Neuron (in vitro differentiated cells): ENCODE results near the genes STK32A and DPYSL3.

DNA sequence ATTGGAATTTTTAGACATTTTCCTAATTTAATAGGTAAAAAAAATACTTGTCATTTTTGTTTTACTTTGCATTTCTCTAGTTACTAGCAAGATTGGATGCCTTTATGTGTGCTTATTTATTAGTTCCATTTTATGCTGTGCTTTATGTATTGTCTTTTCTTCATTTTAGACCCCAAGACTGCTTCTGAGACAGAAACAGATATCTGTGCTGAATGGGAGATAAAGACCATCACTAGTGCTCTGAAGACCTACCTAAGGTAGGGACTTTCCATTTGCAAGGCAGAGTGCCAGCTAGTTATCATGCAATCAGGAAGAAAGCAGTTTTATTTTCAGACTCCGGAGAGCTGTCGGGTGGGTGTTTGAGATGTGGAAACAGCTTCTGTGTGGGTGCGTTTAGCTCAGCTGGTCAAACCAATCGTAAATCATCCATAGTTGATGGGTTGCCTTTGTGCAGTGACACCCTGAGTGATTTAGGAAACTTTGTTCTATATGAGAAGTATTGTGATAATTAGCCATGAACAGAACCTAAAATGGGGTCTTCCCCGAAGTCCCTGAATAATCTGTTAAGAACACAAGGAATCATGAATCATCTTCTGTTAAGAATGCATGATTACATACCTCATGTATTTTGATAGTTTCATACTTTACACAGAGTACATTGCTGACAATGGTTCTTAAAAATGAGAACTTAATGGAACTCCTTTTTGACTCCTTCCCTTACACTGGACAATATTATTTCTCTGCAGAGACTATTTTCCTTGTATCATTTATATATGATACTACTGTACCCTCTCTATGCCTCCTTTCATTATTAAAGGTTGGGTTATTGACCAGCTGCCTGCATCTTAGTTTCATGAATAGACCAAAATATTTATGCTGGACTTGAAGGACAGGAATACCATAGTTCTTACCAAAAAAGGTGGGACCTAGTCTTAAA lies 284.4 kb downstream of the ARHGAP26 start:
- PRO-cap, result no peak

DNA sequence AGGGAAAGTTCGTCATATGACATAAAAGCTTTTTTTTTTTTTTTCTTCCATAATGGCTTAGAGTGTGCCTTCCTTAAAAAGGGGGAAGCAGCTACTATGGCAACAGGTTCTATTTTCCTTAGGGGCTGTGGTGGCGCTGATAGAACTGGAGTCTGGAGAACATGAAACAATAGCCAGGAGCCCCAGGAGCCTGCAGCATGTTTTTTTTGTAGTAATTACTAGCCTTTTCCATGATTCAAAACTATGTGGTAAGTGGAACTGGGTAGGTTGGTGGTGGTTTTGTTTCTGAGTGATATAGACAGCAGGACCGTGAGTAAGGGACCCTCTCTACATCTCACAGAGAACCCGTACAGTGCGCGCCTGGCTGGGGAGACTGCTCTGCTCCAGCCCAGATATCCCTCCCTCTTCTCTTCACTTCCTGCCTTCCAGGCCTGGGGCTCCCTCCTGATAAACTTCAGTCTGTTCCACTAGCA lies 301.6 kb downstream of the NR3C1 start:
- PRO-cap, result no peak

DNA sequence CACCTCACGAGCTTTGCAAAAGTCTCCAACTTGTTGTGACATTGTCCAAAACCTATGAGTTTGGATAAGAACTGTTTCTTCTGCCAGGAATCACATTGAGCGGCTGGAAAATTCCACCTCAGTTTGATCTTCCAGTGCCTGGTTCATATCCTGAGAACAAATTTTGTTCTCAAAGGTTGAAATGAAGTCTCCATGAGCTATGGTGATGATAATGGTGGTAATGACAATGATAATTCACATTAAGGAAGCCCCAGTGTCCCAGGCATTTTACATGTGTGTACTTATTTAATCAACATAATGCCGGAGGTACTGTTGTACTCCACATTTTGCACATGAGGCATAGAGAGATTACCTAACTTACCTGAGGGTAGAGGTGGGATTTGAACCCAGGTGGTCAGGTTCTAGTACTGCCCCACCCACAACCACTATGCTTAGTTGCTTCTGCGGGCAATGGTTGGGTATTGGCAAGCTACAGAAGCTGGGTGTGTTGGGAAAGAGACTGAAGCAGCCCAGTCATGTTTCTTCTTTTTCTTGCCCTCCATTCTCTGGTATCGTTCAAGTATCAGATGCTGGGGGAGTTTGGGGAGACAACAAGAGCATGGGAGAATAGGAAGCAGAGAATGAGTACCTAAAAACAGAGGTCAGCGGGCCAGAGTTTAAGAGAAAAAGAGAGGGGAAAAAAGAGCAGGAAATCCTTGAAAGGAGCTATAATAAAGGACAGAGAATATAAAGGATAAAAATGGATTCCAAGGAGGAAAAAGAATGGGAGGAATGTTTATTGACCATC lies 232.9 kb downstream of the NR3C1 start:
- PRO-cap, result no peak

DNA sequence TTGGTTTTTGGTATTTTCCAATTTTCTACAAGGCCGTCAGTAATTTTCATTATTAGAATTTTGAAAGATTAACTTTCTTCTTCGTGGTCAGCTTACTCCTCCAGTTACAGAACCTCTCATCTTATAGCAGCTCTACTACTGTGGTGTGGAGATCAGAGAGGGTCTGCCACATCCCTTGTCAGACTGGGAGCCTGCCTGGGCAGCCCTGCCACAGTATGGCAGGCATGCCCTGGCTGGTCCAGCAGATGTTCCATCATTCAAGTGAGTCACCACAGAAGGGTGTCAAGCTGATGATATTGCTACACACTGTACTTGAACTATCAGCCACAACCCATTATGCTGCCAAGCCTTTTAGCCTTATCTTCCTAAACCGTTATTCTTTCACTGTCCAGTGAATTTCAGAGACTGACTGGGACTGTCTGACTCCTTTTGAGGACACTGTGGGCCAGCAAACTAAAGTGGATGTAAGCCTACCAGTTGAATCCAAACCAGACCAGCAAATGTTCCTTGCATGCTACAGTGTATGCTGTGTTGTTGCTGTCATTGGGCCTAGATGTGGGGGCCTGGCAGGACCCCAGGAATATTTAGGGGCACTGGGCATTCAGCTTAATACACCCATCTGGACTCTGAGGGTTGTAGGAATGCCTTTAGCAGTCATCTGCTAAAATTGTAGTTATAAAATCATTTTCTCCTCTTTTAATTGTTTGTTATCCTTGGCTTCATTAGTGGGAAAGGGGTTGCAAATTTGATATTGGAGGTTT lies 202.6 kb downstream of the NR3C1 start:
- PRO-cap, result no peak

- PRO-cap, result no peak
Measured at GRCh38 chr5:143347831-143348180, 55.7 kb downstream of the NR3C1 start.

DNA sequence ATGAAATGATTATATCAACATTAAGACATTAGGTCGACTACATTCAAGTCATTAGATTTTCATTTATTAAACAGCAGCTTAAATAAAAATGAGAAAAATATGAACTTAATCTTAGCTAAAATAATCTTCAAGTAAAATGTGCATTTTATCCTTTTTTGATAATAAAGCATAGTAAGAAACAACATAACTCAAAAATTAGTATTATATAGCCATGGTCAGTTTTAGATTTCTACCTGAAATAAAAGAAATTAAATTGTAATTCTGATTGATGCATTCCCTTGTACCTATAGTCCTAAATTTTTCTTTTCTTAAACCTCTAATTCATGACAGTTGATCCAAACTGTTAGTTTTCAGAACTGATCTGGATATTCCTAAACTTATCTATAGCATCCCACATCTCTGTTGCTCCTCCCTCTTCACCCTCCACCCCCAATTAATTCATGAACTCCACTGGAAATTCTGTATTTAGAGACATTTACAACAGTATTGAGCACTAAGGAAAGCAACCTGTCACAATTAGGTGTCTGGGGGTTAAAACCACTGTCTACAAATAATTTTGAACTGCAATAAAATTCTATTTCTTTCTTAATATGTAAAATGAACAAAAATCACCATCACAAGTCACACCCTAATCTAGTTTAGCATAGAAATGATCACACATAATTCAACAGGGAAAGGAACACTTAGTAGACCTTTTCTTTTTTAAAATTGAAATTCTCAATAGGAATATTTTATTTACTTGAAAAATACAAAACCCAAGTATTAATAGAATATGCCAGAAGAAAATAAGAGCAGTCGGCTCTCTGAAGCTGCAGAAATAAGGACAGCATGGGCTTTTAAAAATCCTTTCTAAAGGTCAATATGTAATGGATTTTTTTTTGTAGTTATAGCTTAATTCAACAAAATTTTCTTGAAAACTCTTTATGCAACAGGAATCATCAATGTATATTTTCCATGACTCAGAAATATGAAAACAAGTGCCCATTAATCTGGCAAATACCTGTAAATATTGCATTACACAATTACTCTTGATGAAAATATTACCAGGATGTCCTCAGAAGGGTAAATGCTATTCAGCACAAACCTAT lies 8.6 kb downstream of the NR3C1 start:
- PRO-cap, result no peak

DNA sequence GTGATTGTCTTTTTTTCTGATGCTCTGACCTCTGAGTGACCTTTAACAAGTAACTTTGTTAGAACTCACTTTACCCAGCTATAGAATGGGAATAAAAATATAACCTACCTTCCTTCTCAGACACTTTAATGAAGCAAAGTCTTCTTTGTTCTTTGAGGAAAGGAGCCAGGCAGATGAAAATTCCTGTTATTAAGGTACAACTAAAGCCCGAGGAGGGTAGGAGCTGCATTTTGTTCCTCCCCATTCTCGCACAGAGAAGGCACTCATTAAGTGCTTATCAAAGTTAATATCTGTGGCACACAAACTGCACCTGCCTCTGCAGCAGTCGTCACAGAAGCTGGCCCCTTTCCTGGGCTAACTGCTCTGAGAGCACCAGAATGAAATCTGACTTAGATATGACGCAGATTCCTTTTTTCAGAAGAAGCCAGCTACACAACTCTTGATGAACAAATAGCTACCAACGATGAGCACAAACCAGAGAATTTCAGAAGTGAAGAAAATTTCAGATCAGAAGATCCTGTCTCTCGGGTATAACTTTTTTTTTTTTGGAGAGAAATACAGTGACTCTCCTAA lies 31.0 kb upstream of the NR3C1 start:
- PRO-cap, result no peak

- PRO-cap, result no peak
Measured at GRCh38 chr5:143561177-143561544, 157.7 kb upstream of the NR3C1 start.

DNA sequence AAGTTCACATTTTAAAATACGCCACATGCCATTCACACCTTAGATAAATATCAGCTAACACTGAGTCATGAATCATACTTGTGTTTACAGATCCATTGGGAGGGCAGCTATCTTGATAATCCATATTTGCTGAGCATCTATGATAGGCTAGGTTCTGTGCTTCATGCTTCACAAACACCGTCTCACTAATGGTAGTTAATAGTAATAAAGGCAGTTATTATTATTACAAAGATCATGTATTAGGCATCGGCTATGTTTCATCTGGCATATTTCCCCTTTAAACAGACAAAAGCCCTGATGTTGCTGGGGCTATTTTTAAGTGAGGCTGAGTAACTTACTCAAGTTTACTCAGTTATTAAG lies 152.2 kb upstream of the HMHB1 start:
- PRO-cap, result no peak

GRCh38 chr5:144169614-144170130 lies 787 bp downstream of the YIPF5 start:
- PRO-cap, result no peak

DNA sequence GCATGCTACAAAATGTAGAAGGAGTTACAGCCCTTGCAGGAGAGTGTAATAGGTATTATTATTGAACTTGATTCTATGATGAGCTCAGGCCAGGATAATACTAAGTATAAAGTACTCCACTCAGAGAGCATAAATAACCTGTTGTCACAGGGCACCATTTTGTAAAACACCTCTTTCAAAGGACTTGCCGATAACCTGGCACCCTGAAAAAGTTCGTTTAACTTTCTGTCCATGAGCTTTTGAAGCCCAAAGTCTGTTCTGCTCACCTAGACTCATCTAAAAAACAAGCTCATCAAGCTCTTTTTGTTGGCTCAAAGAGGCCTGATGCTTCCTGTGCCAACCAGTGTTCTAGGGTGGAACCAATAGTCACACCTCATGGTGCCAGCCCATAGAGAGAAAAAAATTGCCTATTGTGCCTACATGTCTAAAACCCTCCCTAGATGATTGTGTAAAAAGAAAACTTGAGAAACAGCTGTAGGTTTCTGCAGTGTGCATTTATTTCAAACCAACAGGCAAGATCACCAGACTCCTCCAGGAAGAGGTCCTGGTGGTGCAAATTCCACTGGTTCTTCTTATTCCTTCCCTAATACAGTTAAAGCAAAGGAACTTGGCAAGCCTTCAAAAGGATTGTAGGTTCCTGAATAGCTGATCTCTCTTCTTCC lies 4.7 kb downstream of the SH3RF2 start:
- PRO-cap, result no peak

DNA sequence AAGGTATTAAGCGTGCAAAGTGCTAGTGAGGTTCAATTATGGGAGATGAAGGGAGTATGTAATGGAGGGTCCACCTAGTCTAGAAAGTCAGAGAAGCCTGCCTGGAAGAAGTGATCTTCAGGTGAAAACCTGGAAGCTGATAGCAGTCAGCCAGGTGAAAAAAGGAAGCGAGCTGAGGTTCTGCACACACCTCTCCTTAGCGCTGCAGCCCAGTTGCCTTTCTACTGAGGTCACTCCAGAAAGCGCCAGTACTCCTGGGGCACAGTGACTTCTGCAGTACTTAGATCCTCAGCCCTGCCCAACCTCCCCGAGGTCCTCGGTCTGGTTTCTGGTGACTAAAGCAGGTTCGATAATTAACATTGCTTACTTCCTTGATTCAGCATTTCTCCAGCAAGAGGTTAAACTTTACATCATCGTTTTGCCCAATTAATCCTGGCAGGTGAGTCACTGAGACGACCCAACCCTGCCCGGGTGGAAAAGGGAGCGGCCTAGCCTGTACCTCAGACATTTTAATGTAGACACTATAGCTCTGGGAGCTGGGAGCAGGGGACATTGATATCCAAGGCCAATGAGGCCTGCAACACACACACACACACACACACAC lies 77.7 kb downstream of the PLAC8L1 start:
- PRO-cap, result no peak

GRCh38 chr5:146059171-146060370 lies 45.8 kb downstream of the PLAC8L1 start:
- PRO-cap, result no peak

- PRO-cap, result no peak
Measured at GRCh38 chr5:146223239-146223725, 19.9 kb downstream of the RBM27 start.

DNA sequence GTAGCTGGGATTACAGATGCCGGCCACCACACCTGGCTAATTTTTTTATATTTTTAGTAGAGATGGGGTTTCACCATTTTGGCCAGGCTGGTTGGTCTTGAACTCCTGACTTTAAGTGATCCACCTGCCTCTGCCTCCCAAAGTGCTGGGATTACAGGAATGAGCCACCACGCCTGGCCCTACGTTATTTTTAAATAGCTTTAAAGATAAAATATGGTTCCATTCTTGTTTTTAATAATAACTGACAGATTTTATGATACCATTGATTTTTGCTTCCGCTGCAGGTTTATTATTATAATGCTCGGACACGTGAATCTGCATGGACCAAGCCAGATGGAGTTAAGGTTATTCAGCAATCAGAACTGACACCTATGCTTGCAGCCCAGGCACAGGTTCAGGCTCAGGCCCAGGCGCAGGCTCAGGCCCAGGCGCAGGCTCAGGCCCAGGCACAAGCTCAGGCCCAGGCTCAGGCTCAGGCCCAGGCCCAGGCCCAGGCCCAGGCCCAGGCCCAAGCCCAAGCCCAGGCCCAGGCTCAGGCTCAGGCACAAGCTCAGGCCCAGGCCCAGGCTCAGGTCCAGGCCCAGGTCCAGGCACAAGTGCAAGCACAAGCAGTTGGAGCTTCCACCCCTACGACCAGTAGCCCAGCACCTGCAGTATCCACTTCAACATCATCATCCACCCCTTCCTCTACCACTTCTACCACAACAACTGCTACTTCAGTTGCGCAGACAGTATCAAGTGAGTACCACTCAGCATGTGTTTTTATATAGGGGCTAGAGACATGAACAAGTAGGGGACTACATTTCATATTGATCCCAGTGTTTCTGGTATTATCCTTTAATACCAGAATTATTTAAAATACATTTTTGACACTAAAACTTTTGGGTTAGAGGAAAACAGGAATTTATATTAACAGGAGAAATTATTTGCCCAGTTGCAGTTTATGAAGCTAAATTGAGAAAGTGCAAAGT lies 11.8 kb downstream of the TCERG1 start:
- PRO-cap, result no peak

- PRO-cap, result no peak
Measured at GRCh38 chr5:146667622-146668146, 151.7 kb upstream of the GPR151 start.

- PRO-cap, result bidirectional peak, plus-strand start at chr5:147235024, minus-strand start at chr5:147234878
Measured at GRCh38 chr5:147234357-147235212, at the start of gene STK32A. Gene STK32A, plus strand, starts transcription at chr5:147235026.

GRCh38 chr5:147482406-147482657 lies 27.5 kb downstream of the DPYSL3 start:
- PRO-cap, result no peak

- PRO-cap, result no peak
Measured at GRCh38 chr5:147508822-147509759, 777 bp downstream of the DPYSL3 start.

DNA sequence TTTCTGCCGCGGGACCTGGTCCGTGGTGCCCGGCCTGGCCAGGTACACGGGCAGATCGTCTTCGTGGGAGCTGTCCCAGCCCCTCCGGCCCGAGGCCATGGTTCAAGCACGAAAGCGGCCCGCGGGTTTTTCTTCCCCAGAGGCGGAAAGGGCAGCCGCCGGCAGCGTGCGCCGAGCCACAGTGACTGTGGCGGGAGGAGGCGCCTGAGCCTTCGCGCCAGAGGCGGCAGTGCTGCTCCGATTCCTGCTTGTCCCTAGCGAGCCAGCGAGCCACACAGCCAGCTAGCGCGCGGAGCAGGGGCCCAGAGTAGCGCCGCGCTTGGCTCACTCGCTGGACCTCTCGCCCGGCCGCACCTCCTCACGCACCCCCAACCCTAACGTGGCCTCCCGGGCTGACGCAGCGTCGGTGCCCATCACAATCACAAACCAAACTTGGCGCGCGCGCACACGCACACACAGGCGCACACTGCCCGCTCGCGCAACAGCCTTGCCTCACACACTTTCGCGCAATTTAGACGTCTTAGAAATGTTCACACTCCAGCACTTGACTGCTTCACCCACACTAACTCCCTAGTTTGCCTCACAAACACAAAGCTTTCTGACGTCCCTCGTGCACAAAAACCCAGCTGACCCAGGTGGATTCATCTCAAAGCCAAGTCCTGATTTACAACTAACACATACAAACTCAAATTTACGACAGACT lies at the start of gene DPYSL3:
TSS of gene DPYSL3 (minus strand) at position 309 of the 703 bp plus-strand sequence.
- PRO-cap, result bidirectional peak, plus-strand start at position 275 of the sequence, minus-strand start at position 189 of the sequence